Subcutaneous adipose tissue (tissue), 3 donors: ENCODE results near the gene KIAA0408.

DNA sequence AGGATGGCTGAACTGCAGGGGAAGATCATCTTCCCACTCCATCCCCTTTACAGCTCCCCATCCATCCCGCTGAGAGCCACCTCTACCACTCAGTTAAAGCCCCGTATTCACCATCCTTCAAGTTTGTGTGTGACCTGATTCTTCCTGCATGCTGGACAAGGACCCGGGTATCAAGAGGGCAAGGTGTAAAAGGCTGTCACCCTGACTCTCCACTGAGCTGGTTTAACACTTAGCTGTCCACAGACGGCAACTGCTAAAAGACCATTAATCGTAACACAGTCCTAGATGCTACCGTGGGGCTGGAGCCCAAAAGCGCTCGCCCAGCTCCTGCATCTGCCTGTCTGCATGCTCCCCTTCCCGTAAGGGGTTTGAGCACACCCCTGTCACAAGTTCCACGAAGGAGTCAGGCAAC, 61.1 kb downstream of the TRMT11 start:
- PRO-cap, result no peak
- RAMPAGE, long total RNA, 3 experiments, result no peak in any of the 3 experiments

GRCh38 chr6:127198393-127199085, 68.1 kb upstream of the RNF146 start:
- PRO-cap, result bidirectional peak, plus-strand start at chr6:127198784, minus-strand start at chr6:127198653
- RAMPAGE, long total RNA, 3 experiments, result no peak in any of the 3 experiments

- PRO-cap, result no peak
- RAMPAGE, long total RNA, 3 experiments, result no peak in any of the 3 experiments
These were observed 26.3 kb downstream of the ECHDC1 start for GRCh38 chr6:127317003-127317700.

- PRO-cap, result unidirectional peak, plus-strand start at chr6:127458936; bidirectional peak, plus-strand start at chr6:127459049, minus-strand start at chr6:127458955; unidirectional peak, minus-strand start at chr6:127459374
- RAMPAGE, long total RNA, 3 experiments, result start-site peak on the minus strand in 3 of 3 experiments, at chr6:127459346-127459391 at its widest, 38 to 295 reads per replicate
These were observed at the start of gene KIAA0408 for GRCh38 chr6:127458772-127459764. KIAA0408 (minus strand) TSS chr6:127459389.

DNA sequence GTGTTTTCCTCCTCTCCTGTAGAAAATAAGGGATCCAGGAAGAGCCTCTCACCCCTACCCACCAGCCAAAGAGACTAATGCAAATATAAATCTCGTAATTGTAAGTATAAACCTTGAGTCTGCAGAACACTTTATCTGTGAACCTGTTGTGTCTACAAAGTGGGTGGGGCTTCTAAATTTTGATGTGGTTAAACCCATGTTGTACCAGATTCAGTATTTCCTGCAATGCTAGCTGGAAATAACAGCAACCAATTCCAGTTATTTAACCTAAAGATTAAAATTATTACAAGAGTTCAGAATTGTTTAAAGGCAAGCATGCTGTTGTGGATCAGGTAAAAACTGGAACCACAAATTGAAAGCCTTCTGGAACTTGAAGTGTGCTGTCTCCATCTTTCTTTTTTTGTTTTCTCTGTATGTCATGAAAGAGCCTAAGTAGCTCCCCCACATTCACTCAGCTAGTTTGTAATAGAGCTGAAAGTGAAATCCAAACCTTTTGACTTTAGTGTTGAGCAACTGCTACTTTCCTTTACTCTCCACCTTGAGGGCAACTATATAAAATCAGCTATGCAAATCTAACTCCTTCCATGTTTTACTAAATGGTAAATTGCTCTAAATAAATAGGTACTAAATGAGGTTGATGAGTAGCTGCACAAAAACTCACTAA, 17.8 kb upstream of the THEMIS start:
- PRO-cap, result no peak
- RAMPAGE, long total RNA, 3 experiments, result no peak in any of the 3 experiments

DNA sequence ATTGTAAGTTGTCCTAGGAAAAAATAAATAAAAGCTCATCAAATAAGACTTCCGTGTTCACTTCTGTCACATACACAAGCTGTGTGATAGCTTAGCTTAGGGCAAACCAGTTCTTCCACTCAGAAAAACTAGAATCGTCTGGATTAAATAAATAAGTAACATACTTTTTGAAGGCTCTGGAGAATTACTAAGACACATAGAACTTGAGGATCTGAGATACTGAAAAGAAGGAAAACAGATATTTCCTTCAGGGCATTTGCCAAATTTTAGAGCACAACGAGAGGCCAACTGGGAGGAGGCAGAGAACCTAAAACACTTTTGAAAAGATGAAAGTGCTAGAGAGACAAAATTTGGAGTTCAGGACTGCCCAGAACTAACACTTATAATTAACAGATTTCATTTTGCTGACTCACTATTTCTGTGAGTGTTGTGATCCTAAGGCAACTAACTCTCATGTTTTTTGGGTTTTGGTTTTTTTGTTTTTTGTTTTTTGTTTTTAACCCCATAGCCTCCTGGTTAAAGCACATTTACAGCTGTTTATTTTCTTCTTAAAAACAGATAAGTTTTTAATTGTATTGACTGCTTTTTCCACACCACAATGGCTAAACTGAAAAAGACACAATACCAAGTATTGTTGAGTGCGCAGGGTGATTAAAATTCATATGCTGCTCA, 38.7 kb upstream of the THEMIS start:
- PRO-cap, result no peak
- RAMPAGE, long total RNA, 3 experiments, result no peak in any of the 3 experiments

- PRO-cap, result no peak
- RAMPAGE, long total RNA, 3 experiments, result no peak in any of the 3 experiments
These were observed 66.9 kb upstream of the THEMIS start for GRCh38 chr6:127967599-127968338.

DNA sequence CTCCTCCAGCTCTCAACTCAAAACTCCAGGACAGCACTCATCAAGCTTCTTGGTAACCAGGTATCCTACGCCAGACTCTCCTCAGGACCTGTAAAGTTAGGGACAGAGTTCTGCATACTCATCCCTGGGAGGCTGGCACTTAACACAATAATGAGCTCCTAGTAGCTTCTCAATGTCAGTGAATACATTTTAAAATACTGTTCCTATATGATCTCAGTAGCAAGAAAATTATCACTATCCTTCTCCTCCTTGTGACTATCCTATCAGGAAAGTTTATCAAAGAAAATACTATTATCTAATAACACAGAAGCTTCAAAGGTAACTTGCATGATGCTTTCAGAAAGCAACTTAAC, 240.3 kb downstream of the PTPRK start:
- PRO-cap, result no peak
- RAMPAGE, long total RNA, 3 experiments, result no peak in any of the 3 experiments

GRCh38 chr6:128369997-128370426, 150.4 kb downstream of the PTPRK start:
- PRO-cap, result no peak
- RAMPAGE, long total RNA, 3 experiments, result no peak in any of the 3 experiments

DNA sequence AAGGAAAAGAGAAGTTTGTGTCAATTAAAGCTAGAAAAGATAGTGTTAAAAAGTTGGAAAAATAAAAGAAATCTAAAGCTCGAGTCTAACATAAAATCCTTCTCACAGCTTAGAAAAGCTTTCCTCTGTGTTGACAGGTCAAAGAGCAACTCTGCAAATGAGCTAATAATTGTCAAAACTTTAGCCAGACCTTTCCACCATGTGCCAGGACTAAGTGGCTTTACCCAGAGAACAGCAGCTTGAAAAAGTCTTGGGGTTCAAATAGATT, 14.8 kb downstream of the PTPRK start:
- PRO-cap, result no peak
- RAMPAGE, long total RNA, 3 experiments, result no peak in any of the 3 experiments

DNA sequence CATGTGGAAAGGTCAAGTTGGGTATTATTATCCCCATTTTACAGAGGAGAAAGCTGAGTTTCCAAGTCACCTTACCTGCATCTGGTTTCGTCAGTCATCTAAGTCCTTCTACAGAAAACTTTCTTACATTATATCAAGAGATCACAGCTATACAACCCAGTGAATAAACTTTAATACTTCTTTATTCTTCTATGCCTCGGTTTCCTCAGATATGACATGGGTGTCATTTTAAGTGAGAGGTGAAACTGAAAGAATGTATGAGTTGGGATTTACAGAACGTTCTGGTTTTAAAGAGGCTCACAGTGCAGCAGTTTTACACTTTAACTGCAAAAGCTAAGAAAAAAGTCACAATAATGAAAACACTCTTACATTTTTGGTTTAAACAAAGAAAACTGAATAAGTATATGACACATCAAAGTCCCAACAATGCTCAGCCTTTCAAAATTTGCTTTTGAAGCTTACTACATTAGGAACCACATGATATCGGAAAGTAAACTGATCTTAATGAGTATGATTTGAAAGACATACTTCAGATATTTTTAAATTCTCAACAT, 3.0 kb downstream of the PTPRK start:
- PRO-cap, result no peak
- RAMPAGE, long total RNA, 3 experiments, result no peak in any of the 3 experiments

- PRO-cap, result no peak
- RAMPAGE, long total RNA, 3 experiments, result no peak in any of the 3 experiments
These were observed 251.6 kb downstream of the LAMA2 start for GRCh38 chr6:129134504-129135065.

GRCh38 chr6:129208081-129208770, 325.3 kb downstream of the LAMA2 start:
- PRO-cap, result no peak
- RAMPAGE, long total RNA, 3 experiments, result no peak in any of the 3 experiments

DNA sequence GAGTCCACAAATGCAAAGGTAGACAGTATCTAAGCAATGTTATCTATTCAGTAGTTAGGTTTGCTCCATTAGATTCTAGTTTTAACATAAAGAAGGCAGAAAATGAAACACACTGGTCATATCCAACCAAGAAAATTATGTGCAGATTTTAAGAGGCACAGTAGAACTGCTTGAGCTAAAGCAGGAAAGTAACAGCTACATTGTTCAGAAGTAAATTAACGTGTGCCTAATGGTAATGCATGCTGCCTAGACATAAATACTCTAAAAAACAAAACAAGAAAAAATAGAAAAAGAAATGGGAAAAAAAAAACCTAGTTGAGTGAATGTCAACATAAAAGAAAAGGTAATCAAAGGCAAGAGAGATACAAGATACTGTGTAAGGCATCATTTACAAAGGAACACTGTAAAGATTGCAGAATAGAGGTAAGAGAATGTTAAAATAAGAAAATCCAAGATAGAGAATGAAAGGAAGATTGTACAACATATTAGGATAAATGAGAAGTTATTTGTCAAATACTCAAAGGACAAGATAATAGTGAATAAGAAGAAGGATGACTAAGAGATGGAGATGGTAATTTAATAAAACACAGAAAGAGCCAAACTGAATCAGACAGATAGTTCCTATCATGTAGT, 332.2 kb downstream of the ARHGAP18 start:
- PRO-cap, result no peak
- RAMPAGE, long total RNA, 3 experiments, result no peak in any of the 3 experiments

DNA sequence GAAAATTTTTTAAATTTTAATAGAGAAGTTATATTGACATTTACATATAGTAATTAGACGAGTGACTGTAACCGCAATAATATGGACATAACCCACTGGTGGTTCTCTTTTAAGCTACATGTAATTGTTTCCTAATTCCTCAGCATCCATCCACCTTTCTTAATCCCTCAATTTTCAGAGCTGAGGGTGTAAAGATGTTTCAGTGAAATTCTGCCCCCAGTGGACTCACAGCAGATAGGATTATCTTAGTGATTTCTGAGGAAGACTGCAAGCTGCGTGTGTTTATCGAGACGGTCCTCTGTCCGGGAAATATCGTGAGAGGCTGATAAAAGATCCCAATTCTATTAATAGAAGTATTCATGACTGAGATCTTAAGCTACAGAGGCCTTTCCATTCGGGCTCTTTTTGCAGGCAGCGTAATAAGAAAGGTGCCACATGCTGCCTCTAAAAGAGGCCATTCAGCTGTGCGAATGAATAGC, 209.1 kb downstream of the ARHGAP18 start:
- PRO-cap, result no peak
- RAMPAGE, long total RNA, 3 experiments, result no peak in any of the 3 experiments

DNA sequence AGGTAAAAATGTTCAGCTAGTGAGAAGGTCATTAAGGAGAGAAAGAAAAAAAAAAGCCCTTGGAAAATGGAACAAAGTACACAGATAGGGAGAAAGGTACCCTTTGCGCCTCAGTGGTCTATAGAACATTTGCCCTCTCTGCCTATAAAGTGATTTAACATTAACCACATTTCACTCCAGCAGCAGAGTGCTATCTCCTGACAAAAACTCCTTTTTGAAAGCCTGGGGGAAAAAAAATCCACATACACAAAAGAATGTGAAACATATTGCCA, 798 bp downstream of the ARHGAP18 start:
- PRO-cap, result no peak
- RAMPAGE, long total RNA, 3 experiments, result no peak in any of the 3 experiments

GRCh38 chr6:130019285-130019742, 933 bp downstream of the L3MBTL3 start:
- PRO-cap, result no peak
- RAMPAGE, long total RNA, 3 experiments, result start-site peak on the plus strand in 1 of 3 experiments, at chr6:130019383-130019466 at its widest, 17 reads per replicate

- PRO-cap, result no peak
- RAMPAGE, long total RNA, 3 experiments, result no peak in any of the 3 experiments
These were observed 734 bp upstream of the SAMD3 start for GRCh38 chr6:130223383-130223987.

- PRO-cap, result no peak
- RAMPAGE, long total RNA, 3 experiments, result no peak in any of the 3 experiments
These were observed 11.6 kb downstream of the TMEM200A start for GRCh38 chr6:130377462-130377763.

GRCh38 chr6:130869805-130870248, 42.6 kb downstream of the SMLR1 start:
- PRO-cap, result no peak
- RAMPAGE, long total RNA, 3 experiments, result no peak in any of the 3 experiments